ENCODE measurements around a stretch of chr2.

GRCh38 chr2:224478175-224478542 is 76.3 kb upstream of the FAM124B start:
- RRBS = no CpG with 5 or more reads among the region's 6 CpGs

DNA sequence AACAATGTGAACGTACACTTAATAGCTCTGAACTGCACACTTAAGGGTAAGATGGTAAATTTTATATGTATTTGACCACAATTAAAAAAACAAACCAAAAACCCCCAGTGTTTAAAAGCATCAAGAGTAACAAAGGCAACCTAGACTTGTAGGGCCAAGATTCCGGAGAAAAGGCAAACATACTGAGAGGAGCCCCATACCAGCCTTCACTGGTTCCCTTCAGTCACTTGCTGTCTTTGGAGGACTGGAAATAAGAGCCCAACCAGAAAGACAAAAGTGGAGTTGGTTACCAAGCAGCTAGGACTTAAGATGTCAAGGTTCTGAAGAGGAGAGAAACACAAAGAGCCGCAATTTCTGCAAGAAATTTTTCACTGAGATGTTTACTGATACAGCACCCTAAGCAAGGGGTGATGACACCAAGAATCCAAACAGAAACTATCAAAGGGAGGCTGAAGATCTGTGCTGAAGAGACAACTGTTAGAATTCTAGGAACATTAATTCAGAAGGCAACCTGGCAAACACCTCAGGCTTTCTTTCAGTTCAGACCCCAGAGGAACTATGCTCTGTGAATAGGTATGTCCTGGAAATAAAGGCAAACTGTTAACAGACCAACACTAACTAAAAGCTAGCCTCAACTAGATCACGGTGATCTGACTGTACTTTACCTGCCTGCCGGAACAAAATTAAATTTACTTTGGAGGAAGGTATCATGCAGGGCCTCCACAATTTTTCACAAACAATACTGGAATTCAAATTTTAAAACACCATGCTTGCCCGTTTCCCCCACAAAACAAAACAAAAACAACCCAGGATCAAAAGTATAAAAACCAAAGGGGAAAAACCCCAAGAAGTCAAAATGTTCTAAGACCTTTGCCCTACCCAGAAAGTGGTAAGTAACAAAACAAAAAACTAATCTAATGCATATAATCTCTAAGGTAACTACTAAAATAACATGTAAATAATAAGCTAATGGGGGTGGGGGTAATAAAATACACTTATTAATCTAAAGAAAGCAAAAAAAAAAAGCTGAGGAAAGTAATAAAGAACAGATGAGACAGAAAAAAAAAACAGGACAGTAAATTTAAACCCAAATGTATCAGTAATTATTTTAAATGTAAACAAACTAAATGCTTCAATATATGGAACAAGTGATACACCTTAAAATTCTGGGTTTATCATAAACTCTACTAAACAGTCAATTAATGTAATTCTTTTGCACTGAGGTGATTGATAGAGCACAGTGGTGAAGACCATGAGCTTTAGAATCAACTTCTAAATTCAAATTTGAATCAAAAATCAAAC is 60.7 kb downstream of the CUL3 start:
- RRBS = no CpG with 5 or more reads among the region's 6 CpGs

DNA sequence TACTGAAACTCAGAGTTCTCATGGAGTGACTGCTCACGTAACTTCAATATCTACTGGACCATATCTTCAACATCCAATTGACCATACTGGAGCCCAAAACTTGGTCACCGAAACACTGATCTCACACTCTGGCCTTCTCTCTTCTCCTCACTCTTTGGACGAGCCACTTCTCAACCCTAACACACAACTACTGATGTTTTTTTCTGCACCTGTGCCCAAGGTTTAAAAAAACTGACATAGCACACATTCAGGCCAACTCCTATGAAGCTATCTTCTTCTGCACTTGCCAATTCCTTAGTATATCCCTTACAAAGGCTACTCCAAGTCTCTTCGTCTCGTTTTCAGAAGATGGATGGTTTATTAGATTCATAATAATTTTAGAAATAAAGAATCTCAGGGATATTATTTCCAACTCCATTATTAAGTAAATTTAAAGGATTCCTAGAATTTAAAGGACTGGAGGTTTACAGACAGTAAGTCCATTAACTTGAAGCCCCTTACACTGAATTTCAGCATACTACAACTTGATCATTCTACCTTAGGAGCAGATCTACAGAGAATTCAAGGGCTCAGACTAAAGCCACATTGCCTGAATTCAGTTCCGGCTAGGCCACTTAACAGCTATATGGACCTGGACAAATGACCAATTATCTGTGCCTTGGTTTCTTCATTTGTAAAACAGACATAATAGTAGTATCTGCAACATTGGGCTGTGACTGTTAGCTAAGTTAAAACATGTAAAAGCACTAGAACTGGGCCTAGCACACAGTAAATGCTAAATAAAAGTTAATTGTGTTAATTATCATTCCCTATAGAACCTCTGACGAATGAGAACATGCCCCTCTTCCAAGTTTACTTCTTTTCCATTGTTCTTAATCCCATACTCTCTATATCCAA is 31.0 kb downstream of the CUL3 start:
- RRBS = no CpG with 5 or more reads among the region's 7 CpGs

- RRBS = no CpG with 5 or more reads among the region's 5 CpGs
Measured at GRCh38 chr2:224565581-224566181, 19.5 kb downstream of the CUL3 start.

GRCh38 chr2:224782187-224782508 is 66.0 kb upstream of the CCDC195 start:
- RRBS = no CpG with 5 or more reads among the region's 2 CpGs

GRCh38 chr2:224864712-224865192 is 148.6 kb upstream of the CCDC195 start:
- RRBS = no CpG with 5 or more reads among the region's 2 CpGs

- RRBS = no CpG with 5 or more reads among the region's 5 CpGs
Measured at GRCh38 chr2:224909748-224910586, 132.3 kb downstream of the DOCK10 start.

GRCh38 chr2:224921961-224922868 is 120.1 kb downstream of the DOCK10 start:
- RRBS = no CpG with 5 or more reads among the region's 10 CpGs

GRCh38 chr2:224935793-224936133 is 106.5 kb downstream of the DOCK10 start:
- RRBS = no CpG with 5 or more reads among the region's 2 CpGs

- RRBS = no CpG with 5 or more reads among the region's 3 CpGs
Measured at GRCh38 chr2:224942438-224942648, 99.9 kb downstream of the DOCK10 start.

- RRBS = no CpG with 5 or more reads among the region's 4 CpGs
Measured at GRCh38 chr2:224971179-224971673, 71.0 kb downstream of the DOCK10 start.

DNA sequence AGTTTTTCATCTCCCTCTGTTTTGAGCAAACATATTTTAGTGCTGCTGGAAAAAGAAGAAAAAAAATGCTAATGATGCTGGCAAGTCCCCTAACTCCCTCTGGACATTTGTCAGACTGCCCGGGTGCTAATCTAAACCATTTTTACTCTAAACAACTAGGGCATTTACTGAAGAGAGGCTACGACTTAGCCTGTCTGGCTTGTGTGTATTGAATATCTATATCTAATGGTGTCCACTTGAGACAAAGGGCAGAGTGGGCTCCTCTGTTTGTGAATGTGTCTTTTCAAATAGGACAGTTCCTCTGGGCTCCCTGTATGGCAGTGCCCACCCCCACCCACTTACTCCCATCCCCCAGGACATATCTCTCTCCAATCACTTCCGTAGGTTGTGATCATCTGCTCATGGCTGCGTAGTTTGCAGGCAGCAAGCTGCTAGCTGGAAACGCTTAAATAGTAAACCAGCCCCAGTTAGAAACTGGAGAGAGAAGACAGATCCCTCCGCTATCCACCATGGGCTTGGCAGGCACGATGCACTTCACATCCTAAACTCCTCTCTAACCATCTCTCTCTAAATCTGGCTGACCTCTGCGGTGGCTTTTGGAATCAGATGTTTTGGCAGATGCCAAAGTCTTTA is 58.4 kb downstream of the DOCK10 start:
- RRBS = no CpG with 5 or more reads among the region's 8 CpGs

DNA sequence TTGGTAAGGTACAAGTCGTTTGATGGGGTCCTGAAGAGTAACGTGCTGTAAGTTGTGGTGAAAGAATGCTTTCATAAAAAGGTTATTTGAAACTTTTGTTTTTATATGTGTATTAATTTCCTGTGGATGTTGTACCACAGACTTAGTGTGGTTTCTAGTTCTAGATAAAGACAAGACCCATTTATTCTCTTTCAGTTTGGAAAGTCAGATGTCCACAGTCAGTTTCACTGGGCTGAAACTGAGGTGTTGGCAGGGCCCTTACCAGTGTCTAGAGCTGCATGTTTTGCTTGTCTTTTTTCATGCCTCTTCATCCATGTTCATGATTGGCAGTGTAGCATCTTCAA is 22.1 kb upstream of the DOCK10 start:
- RRBS = no CpG with 5 or more reads among the region's 2 CpGs

DNA sequence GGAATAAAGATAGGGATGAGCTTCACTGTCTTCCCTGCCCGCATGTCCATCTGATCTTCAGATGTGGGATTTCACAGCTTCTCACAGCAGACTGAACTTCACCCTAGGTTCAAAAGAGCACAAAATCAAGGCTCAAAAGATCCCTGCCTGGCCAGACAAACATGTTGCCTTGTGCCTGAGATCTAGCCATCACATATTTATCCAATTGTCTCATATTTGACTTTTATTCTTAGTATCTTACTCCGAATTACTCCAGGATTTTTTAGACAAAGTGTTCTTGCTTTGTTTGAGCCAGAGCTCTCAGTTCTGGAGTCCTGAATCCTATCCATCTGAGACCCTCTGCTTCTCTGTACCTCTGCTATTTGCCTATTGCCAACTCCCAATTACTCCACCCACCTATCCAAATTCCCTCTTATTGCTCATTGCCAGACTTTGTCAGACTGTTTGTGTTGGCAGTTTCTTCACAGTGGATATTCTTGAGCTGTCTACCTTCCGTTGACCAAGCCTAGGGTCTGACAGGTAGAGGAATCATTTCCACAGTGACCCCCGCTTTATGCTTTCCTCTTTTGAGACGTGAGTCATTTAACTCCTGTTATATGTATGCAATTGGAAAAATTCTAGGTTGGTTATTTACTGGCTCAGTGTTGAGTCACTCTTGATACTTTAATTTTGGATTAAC is 187.9 kb downstream of the IRS1 start:
- RRBS = no CpG with 5 or more reads among the region's 5 CpGs

- RRBS = no CpG with 5 or more reads among the region's 7 CpGs
Measured at GRCh38 chr2:226644376-226645041, 155.1 kb downstream of the IRS1 start.

DNA sequence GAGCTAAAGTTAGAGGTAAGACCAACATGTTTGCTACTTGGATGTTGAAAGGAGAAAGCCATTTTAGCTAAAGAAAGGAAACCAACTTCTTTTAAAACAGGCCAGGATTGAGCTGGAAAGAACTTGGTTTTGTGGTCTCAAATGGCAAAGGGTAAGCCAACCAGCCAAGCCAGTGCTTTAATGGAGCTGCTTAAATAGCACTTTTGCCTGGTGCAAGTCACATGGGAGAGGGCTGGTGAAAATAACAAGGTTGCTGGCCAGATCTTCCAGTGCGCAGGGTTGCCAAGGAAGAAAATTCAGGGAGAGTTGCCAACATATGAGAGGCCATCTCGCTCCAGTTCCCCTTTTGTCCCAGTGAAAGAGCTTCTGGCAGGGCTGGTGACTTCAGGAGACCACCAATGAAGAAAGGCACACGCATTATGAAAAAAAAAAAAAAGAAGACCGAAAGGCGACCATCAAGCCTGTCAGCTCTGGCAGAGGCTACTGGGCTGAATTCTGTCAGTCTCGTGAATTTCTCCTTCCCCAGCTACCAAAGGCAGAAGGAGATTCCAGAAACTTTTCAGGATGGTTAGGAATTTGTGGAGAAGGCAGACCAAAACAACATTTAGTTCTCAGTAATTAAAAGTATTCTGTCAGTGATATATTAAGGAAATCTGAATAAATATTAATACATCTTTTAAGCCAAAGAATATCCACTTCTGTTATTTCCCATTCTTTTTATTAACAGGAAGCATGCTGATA is 57.2 kb downstream of the IRS1 start:
- RRBS = no CpG with 5 or more reads among the region's 6 CpGs

DNA sequence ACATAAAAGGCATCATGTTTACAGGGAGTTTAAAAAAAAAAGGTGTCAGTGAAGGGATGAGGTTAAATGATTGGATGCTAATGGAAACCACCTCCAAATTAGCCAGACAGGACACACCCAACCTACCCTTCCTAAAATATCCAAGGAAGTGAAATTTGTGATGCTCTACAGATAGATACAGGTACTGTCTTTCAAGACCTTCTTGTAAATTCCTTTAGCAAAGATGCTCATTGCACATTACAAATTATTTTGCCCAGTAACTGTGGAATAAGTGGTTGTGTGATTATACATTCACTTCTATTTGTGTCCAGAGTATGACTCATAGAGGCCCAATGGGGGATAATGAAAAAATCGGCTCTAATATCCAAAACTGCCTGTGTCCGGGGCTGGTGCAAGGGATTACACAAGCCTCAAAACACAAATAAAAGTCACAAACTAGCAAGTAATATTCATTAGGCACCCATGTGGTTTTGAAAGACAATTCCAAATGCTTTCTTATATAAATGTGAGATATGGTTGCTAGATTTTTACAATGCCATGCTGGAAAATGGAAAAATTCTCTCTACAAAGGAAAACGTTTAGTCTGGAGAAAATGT is 40.8 kb downstream of the IRS1 start:
- RRBS = no CpG with 5 or more reads among the region's 3 CpGs

DNA sequence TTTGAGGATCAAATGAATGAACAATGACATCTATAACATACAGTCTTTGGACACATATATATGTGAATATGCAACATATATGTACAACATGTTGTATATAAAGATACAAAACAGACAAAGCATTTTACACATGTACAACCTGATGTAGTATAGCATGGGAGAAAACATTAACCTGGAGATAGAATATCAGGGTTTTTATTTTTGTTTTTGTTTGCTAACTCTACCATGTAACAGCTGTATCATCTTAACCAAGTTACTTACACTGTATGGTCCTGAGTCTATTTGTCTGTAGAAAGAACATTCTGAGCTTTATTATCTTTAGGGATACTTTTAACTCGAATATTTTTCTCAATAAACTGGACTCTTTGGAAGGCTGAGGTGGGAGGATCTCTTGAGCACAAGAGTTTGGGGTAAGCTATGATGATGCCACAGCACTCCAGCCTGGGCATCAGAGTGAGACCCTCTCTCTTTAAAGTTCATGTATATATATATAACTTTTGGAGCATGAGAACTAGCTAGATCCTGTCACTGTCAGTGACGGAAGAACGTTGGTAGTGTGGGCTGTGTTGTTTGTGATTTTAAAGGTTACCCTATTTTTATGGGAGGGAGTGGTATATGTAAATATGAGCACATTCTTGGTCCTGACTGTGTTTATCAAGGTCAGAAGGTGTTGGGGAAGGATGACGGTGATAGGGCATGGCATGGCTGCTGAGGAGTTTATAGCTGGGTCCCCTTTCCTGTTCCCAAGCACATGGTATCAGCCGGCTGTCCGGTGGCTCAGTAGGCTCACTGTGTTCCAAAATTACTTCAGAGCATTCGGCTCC is 28.9 kb downstream of the IRS1 start:
- RRBS = no CpG with 5 or more reads among the region's 7 CpGs

GRCh38 chr2:226772619-226773249 is 26.9 kb downstream of the IRS1 start:
- RRBS = no CpG with 5 or more reads among the region's 1 CpG

GRCh38 chr2:226792170-226793040 is 7.2 kb downstream of the IRS1 start:
- RRBS = no CpG with 5 or more reads among the region's 9 CpGs